AG08470 (cell line): ENCODE data around the gene BTBD2.

GRCh38 chr19:2014862-2016025 is at the start of gene BTBD2:
Gene BTBD2, minus strand, starts transcription at chr19:2015714.
- RRBS, result 3% methylated on average over 18 of the region's 89 CpGs

GRCh38 chr19:2118306-2119039 is 21.8 kb downstream of the IZUMO4 start:
- RRBS, result 91% methylated on average over 4 of the region's 28 CpGs

DNA sequence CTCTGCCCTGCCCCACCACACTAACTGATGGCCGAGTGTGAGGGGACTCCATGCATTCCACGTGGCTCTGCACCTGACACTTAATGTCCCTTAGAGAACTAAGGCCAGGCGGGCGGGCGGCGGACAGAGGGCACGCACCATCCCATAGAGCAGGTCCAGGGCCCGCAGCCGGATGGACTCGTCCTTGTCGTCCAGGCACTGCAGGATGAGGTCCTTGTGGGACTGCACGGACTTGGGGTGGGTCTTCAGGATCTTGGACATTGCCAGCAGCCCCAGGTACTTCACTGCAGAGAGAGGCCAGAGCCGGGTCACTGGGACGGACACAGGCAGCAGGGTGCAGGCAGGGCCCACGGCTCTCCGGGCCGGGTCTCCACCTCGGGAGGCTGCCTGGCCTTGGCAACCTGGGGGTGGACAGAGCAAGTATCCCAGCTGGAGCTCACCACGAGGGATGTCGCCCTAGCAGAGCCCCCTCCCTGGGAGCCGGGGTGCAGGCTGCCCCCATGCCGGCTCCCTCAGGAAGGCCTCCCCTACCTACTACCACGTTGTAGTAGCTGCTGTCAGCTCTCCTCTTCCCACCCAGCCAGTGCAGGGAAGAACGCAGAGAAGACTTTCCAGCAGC is 25.0 kb downstream of the IZUMO4 start:
- RRBS, result 96% methylated on average over 4 of the region's 24 CpGs

GRCh38 chr19:2179745-2180255 is 16.1 kb downstream of the DOT1L start:
- RRBS, result no CpG with 5 or more reads among the region's 21 CpGs

DNA sequence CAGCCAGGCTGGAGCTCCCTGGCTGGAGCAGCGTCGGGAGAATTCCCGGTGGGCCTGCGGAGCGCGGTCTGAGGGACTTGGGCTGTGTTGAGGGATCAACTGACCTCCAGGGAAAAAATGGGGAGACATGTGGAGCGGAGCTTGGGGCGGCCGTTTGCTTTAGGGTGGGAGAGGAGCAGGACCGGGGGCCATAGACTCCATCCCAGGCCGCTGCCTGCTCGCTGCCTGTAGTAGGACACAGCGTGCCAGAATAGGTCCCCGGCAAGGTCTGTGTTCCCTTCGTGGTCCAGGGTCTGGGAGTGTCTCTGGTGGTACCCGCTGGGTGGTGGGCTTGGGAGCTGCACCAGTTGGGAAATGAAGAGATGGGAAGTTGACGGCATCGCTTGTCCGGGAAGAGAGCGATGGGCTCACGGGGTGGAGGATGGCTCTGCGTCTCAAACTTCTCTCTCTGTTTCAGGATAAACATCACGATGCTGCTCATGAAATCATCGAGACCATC is 16.6 kb downstream of the DOT1L start:
- RRBS, result 97% methylated on average over 9 of the region's 24 CpGs

DNA sequence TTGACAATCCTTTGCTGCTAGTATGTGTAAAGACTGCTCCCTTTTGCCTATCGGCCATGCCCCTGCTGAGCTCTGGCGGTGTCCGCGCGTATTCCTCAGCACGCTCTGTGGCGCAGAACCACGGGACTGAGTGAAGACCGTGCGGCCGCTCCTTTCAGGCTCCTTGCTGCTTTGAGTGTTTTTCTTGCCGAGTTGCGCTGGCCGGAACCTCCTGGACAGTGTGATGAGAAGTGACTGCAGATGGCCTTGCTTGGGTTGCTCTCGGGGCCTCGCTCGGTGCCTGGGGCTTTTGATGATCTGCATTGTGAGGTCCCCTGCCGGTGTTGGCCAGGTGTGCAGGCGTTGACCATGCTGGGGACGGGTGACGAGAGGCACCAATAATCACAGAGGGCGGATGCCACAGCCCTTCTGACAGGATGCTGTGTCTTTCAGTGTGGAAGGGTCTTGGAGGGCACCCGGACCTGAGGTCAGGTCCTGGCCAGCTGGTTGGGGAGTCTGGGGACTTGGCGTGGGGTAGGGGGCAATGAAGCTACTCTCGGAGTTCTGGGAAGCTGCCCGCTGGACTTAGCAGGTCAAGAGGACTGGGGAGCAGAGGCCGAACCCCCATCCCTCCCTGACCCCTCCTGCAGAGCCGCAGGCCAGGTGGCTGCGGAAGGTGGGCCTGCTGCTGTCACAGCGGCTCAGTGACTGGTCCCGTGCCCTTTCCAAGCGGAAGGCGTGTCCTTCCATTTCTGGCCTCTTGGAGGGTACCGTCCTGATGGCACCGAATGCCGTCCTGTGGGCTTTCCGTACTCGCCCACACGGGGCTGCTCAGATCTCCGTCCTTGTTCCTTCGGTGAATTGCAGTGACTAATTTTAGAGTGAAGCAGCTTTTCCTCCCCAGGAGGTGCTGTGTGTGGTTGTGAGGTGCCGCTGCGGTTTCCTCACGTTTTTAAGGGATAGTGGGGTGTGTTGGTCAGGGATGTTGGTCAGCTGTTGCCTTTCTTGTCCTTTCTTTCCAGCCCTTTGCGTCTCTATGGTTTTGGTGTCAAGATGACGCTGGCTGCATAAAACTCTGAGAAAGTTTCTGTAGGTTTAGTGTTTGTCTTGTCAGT is 20.6 kb downstream of the DOT1L start:
- RRBS, result 100% methylated on average over 2 of the region's 46 CpGs

DNA sequence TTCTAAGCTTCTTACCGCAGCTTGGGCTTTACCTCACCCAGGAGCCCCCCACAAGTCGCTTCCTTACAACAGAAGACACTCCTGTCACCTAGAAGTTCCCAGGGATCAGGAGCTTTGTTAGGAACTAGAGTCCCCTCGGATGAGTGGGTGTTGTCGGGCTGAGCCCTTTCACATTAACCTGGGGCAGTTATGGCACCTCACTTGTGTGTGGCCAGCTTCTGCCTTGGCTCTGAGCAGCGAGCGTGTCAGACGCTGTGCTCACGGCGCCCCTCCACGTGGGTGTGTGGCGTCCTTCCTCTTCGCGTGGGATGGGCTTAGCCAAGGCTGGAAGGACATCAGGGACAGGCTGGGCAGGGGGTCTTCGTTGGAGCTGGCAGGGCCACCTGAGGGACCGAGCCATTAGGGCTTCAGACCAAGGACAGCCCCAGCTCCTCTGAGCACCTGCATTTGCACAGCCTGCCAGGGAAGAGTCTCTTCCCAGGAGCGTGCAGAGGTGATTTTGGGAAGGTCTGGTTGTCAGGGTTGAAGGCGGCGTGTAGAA is 23.4 kb downstream of the DOT1L start:
- RRBS, result no CpG with 5 or more reads among the region's 18 CpGs

GRCh38 chr19:2193098-2194182 is 29.7 kb downstream of the DOT1L start:
- RRBS, result 92% methylated on average over 4 of the region's 41 CpGs

GRCh38 chr19:2199852-2200557 is 36.1 kb downstream of the PLEKHJ1 start:
- RRBS, result 93% methylated on average over 4 of the region's 36 CpGs

- RRBS, result no CpG with 5 or more reads among the region's 18 CpGs
Measured at GRCh38 chr19:2300561-2301118, 7.3 kb downstream of the LINGO3 start.

GRCh38 chr19:2446202-2446739 is 10.5 kb downstream of the LMNB2 start:
- RRBS, result no CpG with 5 or more reads among the region's 26 CpGs

- RRBS, result no CpG with 5 or more reads among the region's 11 CpGs
Measured at GRCh38 chr19:2463223-2463468, 6.4 kb upstream of the LMNB2 start.

- RRBS, result 5% methylated on average over 7 of the region's 42 CpGs
Measured at GRCh38 chr19:2478268-2479118, 2.6 kb downstream of the GADD45B start.

GRCh38 chr19:2512751-2513340 is 36.9 kb downstream of the GADD45B start:
- RRBS, result 67% methylated on average over 8 of the region's 26 CpGs

DNA sequence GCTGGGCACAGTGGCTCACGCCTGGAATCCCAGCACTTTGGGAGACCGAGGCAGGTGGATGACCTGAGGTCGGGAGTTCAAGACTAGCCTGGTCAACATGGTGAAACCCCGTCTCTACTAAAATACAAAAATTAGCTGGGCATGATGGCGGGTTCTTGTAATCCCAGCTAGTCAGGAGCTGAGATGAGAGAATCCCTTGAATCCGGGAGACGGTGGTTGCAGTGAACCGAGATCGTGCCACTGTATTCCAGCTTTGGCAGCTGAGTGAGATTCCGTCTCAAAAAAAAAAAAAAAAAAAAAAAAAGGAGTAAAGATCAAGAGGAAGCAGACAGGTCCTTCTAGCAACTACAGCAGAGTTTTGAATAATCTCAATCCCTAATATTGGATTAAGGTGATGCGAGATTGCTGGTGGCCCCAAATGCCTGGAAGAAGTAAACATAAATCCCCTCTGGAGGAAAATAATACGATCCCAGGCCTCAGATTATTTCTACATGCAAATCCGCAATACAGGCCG is 55.2 kb downstream of the GADD45B start:
- RRBS, result no CpG with 5 or more reads among the region's 14 CpGs

GRCh38 chr19:2545759-2546293 is 69.9 kb downstream of the GADD45B start:
- RRBS, result no CpG with 5 or more reads among the region's 19 CpGs

DNA sequence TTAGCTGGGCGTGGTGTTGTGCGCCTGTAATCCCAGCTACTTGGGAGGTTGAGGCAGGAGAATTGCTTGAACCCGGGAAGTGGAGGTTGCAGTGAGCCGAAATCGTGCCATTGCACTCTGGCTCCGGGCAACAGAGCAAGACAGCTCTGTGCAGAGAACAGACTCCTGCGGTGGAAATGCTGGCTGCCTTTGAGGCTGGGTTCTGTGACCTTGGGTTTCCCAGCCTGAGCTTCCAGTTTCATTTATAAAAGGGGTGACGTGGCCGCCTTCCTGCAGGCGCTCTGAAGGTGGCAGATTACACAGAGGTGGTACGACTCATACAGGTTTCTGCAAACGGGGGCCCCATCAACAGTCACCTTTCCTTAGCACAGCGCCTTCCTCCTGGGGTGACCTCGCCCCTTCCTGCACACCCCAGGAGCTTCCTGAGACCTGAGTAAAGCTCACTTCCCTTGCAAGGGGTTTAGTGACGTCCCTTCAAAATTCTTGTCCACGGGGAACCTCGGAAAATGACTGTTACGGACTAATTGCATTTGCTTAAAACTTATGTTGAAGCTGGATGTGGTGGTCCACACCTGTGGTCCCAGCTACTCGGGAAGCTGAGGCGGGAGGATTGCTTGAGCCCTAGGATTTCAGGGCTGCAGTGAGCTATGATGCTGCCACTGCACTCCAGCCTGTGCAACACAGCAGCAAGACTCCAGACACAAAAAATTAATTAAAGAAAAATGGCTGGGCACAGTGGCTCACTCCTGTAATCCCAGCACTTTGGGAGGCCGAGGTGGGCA is 81.6 kb downstream of the GNG7 start:
- RRBS, result no CpG with 5 or more reads among the region's 21 CpGs

GRCh38 chr19:2629062-2630395 is 73.0 kb downstream of the GNG7 start:
- RRBS, result no CpG with 5 or more reads among the region's 23 CpGs

GRCh38 chr19:2634128-2635391 is 67.9 kb downstream of the GNG7 start:
- RRBS, result 67% methylated on average over 4 of the region's 41 CpGs

GRCh38 chr19:2668131-2668764 is 34.2 kb downstream of the GNG7 start:
- RRBS, result no CpG with 5 or more reads among the region's 15 CpGs